Heart left ventricle (tissue), 7 donors: ENCODE measurements around a stretch of chr2.

DNA sequence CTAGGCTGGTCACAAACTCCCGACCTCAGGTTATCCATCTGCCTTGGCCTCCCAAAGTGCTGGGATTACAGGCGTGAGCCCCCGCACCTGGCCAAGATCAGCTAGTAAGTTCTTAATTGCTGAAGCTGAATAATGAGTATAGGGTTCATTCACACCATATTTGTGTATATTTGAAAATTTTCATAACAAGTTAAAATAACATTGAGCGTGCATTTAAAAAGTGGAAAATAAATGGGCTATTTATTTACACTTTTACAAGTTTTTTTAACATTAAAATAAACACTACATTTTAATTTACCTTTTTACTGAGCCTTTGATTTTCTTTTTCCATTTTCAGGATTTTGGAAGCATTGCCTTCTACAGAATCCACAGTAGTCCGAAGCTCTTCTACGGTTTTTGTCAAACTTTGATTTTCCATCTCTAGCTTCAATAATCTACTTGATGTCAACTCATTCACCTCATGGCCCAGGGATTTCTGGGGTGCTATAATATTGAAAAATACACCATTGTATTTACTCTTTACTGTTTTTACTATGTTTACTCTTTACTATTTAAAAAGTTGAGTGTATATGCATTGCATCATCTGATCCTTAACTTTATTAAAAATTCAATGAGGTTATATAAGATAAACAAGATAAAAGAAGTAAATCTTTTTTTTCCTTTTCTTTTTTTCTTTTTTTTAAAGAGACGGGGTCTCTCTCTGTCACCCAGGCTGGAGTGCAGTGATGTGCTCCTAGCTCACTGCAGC is 70.3 kb upstream of the MTIF2 start:
- PRO-cap, 6 experiments = no peak in any of the 6 experiments
- RAMPAGE, long total RNA, 2 experiments = no peak in any of the 2 experiments
- RRBS = no CpG with 5 or more reads among the region's 7 CpGs

GRCh38 chr2:55420055-55420531 is 437 bp upstream of the CCDC88A start:
- PRO-cap, 6 experiments = peak in 6 of 6 experiments; most common plus-strand start chr2:55420187 (in 5)
- RAMPAGE, long total RNA, 2 experiments = no peak in any of the 2 experiments
- RRBS = no CpG with 5 or more reads among the region's 28 CpGs

DNA sequence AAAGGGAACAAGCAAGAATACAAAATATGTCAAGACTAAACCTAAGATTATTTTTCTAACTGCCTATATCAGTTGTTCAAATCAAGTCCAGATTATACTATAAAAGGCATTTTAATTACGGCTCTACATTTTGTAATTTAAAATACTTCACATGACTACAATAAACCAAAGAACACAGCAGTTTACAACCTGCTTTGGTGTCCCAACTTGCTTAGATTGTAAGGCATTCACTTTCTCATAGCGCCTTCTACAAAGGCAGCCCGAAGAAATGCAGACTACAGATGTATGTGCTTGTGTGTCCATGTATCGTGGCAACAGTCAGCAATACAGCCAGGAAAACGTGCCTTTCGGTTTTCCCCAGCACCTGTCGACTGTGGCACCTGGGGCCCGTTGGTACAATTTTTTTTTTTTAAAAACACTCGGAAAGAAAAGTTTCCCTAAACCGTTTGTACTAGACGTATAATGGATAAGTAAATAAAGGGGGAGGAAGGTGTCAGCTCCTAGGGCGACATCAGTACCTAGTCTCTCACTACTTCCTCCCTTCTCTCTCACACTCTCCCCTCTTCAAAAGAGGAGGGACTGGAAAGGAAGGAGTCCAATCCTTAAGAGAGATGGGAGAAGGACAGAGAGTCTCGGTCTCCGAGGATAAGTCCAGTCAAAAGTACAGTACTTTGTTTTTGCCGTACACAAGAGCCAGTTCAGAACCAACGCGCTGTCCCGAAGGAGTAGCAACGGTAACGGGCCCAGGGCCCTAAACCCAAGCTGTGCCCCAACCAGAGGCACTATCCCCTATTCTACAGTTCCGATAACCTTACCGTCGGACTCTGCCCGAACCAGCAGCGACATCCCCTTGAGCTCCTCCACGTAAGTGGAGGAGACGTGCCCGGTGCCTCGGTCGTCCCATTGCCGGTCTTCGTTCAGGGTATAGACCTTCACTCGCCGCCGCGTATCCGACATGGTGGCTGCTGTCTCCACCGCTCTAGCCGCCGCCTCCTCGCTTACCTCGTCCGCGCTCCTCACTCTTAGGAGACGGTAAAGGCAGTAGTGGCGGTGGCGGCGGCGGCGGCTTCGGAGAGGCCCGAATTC is 750 bp downstream of the PPP4R3B start:
- PRO-cap, 6 experiments = peak in 2 of 6 experiments; most common plus-strand start position 685 of the sequence (in 1)
- RAMPAGE, long total RNA, 2 experiments = no peak in any of the 2 experiments
- RRBS = no CpG with 5 or more reads among the region's 52 CpGs

DNA sequence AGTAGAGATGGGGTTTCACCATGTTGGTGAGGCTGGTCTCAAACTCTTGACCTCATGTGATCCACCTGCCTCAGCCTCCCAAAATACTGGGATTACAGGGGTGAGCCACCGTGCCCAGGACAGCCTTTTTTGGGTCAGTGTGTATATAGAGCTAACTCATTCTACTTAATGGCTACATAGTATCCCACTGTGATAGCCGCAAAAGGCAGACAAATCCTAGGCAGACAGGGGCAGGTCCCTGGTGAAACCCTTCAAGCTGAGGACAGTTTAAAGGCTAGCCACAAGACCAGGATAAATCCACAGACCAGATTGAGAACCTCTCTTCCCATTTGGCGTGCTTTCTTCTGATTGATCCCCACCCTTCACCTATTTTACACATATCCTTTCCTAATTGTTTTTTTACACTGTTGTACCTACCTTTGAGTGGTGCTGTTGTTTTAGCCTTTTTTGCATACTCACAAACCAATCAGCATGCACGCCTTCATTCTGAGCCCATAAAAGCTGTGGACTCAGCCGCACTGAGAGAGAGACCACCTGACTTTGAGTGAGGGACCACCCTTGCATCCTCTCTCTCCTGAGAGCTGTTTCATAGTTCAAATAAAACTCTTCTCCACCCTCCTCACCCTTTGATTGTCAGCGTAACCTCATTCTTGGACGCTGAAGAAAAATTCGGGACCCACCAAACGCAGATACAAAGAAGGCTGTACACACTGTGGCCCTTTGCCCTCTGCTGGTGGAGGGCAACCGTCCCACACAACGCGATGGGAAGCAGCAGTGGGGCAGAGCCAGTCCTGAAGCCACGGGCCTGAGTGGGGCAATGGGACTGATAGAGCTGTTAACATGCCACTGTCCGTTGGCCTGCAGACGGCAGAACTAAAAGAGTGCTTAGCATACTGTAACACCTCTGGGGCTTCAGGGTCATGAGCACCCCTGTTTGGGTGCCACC is 3.8 kb upstream of the PPP4R3B start:
- PRO-cap, 6 experiments = no peak in any of the 6 experiments
- RAMPAGE, long total RNA, 2 experiments = no peak in any of the 2 experiments
- RRBS = no CpG with 5 or more reads among the region's 15 CpGs

DNA sequence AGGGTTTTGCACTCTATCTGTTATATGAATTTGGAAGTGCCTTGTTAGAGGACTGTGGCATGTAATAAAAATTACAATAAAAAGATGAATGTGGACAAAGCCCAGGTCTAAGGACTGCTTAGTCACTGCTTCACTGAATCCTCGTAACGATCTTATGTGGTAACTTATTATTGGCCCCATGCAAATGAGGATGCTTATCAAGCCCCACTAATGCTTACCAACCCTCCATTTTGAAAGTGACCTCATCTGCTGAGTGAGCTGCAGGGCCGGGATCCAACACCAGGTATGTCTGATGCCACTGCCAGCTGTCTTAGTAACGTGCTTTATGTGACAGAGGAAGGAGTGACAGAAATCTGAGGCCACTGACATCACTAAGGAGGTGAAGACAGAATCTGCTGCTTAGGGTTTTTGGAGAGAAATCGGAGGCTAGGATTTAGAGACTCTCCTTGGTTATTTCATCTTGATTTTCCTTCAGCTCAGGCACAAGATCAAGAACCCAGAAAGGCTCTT is 65.3 kb upstream of the CCDC85A start:
- PRO-cap, 6 experiments = no peak in any of the 6 experiments
- RAMPAGE, long total RNA, 2 experiments = no peak in any of the 2 experiments
- RRBS = no CpG with 5 or more reads among the region's 5 CpGs

GRCh38 chr2:56448908-56449397 is 265.2 kb downstream of the CCDC85A start:
- PRO-cap, 6 experiments = no peak in any of the 6 experiments
- RAMPAGE, long total RNA, 2 experiments = no peak in any of the 2 experiments
- RRBS = no CpG with 5 or more reads among the region's 8 CpGs

- PRO-cap, 6 experiments = no peak in any of the 6 experiments
- RAMPAGE, long total RNA, 2 experiments = no peak in any of the 2 experiments
- RRBS = no CpG with 5 or more reads among the region's 3 CpGs
Observed at GRCh38 chr2:58181684-58182437, 59.3 kb downstream of the FANCL start.

DNA sequence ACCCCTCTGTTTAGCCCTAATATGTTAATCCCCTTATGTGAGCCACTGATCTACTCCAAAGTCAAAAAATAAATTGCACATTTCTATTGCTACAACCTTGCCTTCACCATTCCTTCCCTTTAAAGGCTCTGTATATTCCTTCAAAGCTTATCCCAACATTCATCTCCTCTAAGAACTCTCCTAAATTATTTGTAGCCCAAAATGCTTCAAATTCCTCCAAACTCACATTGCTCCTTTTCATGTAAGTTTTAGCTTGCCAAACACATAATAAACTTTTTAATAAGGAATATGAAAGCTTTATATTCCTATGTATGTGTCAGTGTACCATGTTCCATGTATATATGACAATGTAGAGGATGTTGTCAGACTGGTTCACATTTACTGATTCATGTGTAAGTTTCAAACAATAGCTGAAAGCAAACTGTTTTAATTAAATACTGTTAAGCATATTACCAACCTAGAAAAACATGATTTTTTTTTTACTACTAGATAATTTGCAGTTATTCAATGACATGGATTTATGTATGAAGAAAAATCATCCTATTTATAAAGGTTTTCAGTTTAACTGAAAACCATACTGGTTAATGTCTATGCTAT is 32.1 kb downstream of the FANCL start:
- PRO-cap, 6 experiments = no peak in any of the 6 experiments
- RAMPAGE, long total RNA, 2 experiments = no peak in any of the 2 experiments

DNA sequence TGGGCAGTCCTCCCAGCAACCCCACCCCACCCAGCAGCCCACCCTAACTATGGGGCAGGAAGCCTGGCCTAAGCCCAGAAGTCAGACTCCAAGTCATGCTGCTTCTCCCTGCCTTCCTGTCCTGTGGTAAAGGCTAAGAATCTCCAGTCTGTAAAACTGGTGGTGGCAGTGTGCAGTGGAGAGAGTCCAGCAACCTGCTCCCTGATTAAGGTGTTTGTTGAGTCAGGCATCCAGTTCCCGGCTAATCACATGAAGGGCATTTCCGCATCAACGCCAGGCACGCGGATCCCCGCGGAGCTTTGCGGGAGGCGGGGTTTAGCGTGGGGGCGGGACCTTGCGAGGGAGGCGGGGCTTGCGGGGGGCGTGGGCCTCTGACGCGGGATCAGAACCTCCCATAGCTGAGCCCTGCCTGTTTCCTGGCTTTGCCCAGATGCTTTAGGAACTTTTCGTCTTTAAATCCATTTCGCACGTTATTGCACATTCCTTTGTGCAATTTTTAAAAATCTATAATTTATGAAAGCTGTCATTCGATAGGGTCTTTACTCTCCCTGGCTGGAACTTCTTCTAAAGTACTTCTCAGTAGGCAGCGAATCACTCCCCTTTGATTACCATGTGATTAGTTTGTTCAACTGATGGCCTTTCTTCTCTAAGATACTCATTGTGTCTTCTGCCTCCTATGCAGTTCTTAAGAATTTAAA is 255.7 kb downstream of the BCL11A start:
- PRO-cap, 6 experiments = no peak in any of the 6 experiments
- RAMPAGE, long total RNA, 2 experiments = no peak in any of the 2 experiments
- RRBS = no CpG with 5 or more reads among the region's 22 CpGs

GRCh38 chr2:60453115-60453691 is 100.3 kb downstream of the BCL11A start:
- PRO-cap, 6 experiments = no peak in any of the 6 experiments
- RAMPAGE, long total RNA, 2 experiments = no peak in any of the 2 experiments
- RRBS = 25% methylated on average over 6 of the region's 19 CpGs

GRCh38 chr2:60544822-60545672 is 8.4 kb downstream of the BCL11A start:
- PRO-cap, 6 experiments = no peak in any of the 6 experiments
- RAMPAGE, long total RNA, 2 experiments = no peak in any of the 2 experiments
- RRBS = no CpG with 5 or more reads among the region's 10 CpGs

DNA sequence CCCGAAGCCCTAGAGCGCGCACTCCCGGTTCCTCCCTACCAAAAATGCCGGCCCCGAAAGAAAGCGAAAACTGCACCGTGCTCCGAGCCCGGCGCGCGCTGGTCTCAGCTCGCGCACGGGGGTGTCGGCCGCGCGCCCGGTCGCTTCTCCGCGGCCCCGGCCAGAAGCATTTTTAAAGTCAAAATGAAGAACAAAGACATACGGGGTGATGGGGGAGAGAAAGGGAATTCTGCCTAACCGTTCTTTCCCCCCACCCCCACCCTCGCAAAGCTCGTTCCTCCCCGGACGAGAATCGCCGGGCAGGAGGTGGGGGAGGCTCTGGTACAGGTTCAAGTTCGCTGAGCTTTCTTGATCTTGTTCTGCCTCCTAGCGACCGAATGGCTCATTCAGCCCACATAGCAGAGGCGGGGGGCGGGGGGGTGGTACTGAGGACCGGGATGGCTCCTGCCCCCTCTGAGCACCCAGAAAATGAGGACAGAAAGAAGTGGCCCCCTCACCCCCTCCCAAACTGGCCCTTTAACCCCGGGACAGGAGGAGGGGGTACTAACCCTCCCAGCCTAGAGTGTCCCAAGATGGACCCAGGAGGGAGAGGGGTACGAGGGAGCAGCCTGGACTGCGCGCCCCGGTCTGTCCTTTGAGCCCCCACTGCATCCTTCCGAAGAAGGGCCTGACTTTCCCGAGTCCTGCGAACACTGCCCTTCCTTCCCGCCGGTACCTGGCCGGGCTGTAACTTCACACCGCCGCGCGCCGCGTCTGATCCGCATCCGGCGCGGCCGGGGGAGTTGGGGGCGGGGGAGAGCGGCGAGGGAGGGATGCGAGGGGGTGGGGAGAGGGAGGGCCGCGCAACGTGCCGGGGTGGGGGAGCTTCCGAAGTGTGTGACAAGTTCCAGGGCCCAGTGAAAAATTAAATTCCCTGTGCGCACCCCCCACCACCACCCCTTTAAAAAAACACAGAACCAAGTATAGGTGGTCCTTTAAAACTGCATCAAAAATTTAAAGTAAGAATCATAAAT is 3.0 kb downstream of the BCL11A start:
- PRO-cap, 6 experiments = peak in 5 of 6 experiments; most common minus-strand start position 264 of the sequence (in 3)
- RAMPAGE, long total RNA, 2 experiments = no peak in any of the 2 experiments
- RRBS = 2% methylated on average over 43 of the region's 71 CpGs

GRCh38 chr2:60553007-60553516 is 392 bp downstream of the BCL11A start:
- PRO-cap, 6 experiments = no peak in any of the 6 experiments
- RAMPAGE, long total RNA, 2 experiments = no peak in any of the 2 experiments
- RRBS = no CpG with 5 or more reads among the region's 32 CpGs

DNA sequence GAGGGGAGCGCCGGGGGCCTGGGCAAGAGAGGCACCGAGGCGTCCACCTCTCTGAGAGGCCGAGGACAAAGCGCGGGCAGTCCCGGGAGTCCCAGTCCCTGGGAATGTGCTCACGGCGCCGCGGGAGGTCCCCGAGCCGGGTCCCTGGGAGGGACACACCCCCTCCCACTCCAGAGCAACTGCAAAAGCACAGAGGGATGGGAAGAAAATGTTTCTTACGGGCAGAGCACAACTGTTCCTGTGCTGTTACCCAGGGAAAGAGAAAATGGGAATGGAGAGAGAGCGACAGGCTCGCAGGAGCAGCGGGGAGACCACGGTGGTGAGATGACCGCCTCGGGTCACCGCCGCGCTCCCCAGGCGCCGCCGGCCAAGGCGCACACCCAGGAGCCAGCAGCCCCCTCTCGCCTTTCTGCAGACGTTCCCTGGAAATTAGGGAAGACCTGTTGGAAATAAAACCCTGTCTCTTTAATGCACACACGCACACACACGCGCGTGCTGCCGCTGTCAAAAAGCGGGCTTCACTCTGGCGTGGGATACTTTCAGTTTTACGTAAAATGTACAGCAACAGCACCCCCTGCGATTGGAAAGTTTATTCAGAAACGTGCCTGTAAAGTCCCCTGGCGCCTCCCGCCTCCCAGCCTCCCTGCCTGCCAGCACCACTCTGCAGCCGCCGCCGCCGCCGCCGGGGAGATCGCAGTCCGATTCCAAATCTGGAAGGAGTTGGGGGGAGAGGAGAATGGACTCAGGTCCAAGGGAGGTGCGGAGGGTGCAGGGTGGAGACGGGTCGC is 1.4 kb upstream of the BCL11A start:
- PRO-cap, 6 experiments = peak in 3 of 6 experiments; most common plus-strand start position 596 of the sequence (in 2); most common minus-strand start position 525 of the sequence (in 1)
- RAMPAGE, long total RNA, 2 experiments = no peak in any of the 2 experiments
- RRBS = 2% methylated on average over 13 of the region's 53 CpGs

GRCh38 chr2:60581349-60582196 is 28.1 kb upstream of the BCL11A start:
- PRO-cap, 6 experiments = no peak in any of the 6 experiments
- RAMPAGE, long total RNA, 2 experiments = no peak in any of the 2 experiments
- RRBS = 3% methylated on average over 37 of the region's 60 CpGs

GRCh38 chr2:60839259-60839890 is 42.0 kb upstream of the REL start:
- PRO-cap, 6 experiments = no peak in any of the 6 experiments
- RAMPAGE, long total RNA, 2 experiments = no peak in any of the 2 experiments
- RRBS = no CpG with 5 or more reads among the region's 7 CpGs

DNA sequence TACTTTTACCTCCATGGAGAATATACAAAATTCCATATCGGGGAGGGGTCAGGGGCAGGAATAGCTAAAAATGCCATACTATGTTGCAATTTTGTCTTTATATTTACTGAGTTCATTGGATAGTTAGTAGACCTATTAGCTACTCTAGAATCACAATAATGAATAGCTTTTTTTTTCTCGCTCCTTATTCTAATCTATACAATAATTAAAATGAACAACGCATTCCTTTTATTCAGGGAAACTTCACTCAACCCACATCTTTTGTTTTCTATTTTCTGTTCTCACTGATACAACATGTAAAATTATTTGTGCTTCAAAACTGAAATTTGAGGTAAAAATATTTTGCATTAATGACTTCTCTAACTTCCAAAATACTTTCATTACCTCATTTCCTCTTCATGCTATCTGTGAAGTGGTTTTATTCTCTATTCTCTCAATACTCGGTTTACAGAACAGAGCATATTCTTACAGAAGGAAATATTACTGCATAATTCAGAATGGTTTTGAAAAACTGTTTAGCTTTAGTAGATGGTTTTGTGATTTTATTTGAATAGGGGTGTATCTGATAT is 51.2 kb upstream of the PEX13 start:
- PRO-cap, 6 experiments = no peak in any of the 6 experiments
- RAMPAGE, long total RNA, 2 experiments = no peak in any of the 2 experiments
- RRBS = no CpG with 5 or more reads among the region's 4 CpGs

DNA sequence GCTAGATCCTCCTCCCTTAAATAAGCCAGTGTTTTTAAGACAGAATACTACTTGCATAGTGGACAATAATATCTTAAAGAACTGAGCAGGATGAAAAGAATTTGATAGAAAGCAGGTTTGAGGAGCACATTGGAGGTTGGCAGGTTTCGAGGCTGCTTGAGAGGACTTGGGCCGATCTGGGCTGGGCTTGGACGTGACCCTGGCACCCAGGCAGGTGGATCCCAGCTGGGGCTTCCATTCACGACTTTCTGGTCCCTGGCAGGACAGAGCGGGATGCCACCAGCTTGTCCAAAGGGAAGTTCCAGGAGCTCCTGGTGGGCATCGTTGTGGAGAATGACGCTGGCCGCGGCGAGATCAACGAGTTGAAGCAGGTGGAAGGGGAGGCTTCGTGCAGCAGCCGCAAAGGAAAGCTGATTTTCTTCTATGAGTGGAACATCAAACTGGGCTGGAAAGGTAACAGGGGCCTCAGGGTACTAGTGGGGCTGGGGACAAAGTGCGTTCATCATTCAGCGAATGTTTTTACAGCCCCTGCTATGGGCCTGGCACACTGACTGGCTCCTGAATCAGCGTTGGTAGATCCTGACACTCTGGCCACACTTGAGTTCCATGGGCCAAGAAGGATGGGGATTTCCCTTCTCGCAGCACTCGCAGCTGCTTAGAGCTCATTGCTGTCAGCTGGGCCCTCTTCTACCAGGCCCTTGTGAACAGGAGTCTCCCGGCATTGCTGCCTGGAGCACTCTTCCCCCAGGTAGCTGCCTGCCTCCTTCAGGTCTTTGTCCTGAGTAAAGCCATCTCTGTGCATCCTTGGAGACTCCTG is 16.9 kb downstream of the C2orf74 start:
- PRO-cap, 6 experiments = peak in 1 of 6 experiments; most common plus-strand start position 360 of the sequence (in 1)
- RAMPAGE, long total RNA, 2 experiments = no peak in any of the 2 experiments
- RRBS = no CpG with 5 or more reads among the region's 19 CpGs

GRCh38 chr2:61187853-61188806 is 26.1 kb downstream of the C2orf74 start:
- PRO-cap, 6 experiments = no peak in any of the 6 experiments
- RAMPAGE, long total RNA, 2 experiments = no peak in any of the 2 experiments
- RRBS = no CpG with 5 or more reads among the region's 8 CpGs

GRCh38 chr2:61288065-61288460 is 126.1 kb downstream of the C2orf74 start:
- PRO-cap, 6 experiments = no peak in any of the 6 experiments
- RAMPAGE, long total RNA, 2 experiments = no peak in any of the 2 experiments
- RRBS = no CpG with 5 or more reads among the region's 3 CpGs